Vermiform appendix (tissue), 1 donor: ENCODE measurements around the gene TRMT61B.

DNA sequence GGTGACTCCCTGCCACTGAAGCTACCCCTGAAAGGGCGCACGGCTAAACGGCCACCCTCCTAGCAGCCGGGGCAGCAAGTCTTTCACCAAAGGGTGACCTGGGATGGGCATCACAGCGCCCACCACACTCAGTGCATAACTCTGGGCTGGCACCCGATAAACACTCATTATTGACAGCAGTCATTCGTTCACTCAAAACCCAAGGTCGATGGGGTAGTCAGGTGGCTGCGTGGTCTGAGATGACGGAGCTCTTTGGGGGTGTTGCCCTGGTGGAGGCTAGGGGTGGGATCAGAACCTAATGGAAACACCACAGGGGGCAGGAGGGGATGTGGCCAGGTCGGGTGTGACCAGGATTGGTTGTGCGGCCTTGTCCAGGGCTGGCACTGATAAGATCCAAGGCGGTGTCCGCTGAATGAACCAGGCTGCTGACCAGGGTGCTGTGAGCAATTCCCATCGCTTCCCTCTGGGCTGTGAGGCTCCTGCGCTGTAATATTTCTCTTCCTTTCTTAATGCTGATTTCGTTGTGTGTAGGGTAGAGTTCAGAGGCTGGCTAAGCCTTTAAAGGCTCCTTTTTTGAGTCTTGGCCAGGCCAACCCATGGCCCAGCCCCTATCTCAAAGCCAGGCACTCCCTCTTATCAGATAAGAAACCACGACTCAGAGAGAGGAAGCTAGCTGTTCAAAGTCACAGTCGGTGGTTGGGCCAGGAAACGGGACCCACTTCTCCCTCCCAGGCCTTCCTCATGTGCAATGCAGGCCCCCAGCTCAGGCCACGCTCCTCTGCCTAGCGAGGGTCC, 26.2 kb upstream of the FOSL2 start:
- PRO-cap, result bidirectional peak, plus-strand start at position 688 of the sequence, minus-strand start at position 465 of the sequence

DNA sequence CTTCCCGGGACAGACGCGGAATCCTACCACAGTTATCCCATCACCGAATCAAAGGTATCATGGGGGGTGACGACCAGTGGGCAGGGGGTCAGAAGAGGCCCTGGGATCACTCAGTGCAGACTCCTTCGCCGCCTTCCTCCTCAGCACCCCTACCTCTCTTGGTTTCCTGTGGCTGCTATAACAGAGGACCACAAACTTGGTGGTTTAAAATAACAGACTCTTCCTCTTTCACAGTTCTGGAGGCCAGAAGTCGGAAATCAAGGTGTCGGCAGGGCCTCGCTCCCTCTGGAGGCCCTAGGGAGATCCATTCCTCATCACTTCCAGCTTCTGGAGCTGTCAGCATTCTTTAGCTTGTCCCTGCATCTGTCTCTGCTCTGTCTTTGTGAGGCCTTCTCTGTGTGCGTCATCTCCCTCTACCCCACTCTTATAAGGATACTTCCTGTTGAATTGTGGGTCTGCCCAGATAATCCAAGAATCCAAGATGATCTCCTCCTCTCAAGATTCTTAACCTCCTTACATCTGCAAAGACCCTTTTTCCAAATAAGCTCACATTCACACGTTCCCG, 13.6 kb upstream of the FOSL2 start:
- PRO-cap, result no peak

DNA sequence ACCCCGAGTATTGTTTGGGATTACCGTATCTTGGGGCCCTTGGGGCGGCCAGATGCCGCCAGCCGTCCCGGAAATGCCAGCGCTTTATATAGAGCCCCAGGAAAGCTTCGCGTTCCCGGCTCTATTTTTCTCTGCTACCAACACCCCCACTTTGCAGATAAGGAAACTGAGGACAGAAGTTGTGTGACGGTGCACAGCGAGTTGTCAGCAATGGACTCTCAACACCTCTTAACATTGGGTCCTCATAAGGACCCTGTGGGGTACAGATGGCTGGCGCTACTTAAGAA, 1.5 kb upstream of the FOSL2 start:
- PRO-cap, result no peak

DNA sequence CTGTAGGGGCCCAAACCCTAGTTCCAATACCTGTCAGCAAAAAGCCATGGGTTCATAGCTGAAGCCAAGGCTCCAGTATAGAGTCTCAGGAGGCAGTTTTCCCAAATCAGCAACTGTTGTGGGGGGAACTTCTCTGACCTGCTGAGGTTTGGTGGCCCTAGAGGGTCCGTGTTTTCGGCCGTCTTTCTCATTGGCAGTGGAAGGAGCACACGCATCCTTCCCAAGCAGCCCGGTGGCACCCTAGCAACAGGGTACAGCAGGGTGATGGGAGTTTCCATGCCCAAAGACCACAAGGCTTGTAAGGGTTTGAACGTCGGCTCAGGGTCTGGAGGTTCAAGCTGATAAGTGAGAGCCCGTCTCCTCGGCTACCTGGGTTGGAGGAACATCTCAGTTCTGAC, 6.6 kb downstream of the FOSL2 start:
- PRO-cap, result no peak

DNA sequence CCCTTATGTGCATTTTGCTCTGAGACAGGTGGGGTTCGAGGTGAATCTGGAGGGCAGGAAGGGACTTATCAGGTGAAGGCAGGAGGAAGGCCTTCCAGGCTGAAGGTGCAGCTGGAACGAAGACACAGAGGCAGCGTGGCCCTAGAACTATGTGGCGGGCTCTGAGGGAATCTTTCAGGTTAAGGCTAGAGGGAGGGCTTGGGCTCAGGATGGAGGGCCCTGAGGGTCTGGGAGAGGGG, 24.9 kb upstream of the PLB1 start:
- PRO-cap, result no peak

- PRO-cap, result no peak
These were observed 24.6 kb upstream of the PLB1 start for GRCh38 chr2:28471256-28471605.

GRCh38 chr2:28613036-28613790, 117.4 kb downstream of the PLB1 start:
- PRO-cap, result no peak

DNA sequence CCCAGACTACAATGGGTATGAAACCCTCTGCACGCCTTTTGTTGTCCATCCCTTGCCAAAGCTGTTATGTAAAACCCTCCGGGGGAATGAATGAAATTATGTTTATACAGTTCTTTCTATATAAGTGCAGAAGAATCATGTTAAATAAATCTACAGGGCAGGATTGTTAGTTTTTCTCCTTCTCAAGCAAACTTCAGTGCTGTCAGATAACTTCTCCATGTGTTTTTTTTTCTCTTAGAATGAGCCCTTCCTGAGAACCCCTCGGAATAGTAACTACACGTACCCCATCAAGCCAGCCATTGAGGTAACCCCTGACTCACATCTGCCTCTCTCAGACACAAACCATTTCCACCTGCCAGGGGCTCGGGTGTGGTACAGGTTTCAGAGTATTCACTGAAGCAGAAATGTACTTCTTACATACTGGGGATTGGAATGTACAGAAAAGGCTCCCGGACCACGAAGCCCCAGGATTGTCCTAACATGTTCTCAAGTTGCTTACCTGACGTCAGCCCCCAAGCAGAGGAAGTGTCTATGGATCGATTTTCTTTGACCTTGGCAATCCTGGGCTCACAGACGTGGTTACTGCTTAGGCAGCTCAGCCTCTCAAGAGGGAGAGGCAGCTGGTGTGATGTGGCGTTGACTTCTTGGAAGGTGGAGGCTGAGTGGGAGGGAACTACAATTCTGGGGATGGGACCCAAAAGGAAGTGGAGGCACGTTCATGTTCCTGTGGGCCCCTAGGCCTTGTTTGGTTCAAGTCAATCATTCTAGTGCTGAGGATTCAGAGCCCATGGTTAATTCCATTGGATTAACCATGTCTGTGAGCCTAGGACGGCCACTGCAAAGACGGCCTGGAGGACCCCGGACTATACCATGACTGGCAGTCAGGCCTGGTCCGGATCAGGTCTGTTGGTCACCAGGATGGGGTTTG, 118.2 kb downstream of the PLB1 start:
- PRO-cap, result bidirectional peak, plus-strand start at position 346 of the sequence, minus-strand start at position 301 of the sequence

DNA sequence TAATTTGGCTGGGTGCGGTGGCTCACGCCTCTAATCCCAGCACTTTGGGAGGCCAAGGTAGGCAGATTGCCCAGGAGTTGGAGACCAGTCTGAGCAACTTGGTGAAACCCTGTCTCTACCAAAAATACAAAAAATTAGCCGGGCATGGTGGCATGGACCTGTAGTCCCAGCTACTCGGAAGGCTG, 127.8 kb downstream of the PLB1 start:
- PRO-cap, result bidirectional peak, plus-strand start at position 64 of the sequence, minus-strand start outside the sequence

GRCh38 chr2:28664081-28664921, 87.3 kb upstream of the PPP1CB start:
- PRO-cap, result no peak

DNA sequence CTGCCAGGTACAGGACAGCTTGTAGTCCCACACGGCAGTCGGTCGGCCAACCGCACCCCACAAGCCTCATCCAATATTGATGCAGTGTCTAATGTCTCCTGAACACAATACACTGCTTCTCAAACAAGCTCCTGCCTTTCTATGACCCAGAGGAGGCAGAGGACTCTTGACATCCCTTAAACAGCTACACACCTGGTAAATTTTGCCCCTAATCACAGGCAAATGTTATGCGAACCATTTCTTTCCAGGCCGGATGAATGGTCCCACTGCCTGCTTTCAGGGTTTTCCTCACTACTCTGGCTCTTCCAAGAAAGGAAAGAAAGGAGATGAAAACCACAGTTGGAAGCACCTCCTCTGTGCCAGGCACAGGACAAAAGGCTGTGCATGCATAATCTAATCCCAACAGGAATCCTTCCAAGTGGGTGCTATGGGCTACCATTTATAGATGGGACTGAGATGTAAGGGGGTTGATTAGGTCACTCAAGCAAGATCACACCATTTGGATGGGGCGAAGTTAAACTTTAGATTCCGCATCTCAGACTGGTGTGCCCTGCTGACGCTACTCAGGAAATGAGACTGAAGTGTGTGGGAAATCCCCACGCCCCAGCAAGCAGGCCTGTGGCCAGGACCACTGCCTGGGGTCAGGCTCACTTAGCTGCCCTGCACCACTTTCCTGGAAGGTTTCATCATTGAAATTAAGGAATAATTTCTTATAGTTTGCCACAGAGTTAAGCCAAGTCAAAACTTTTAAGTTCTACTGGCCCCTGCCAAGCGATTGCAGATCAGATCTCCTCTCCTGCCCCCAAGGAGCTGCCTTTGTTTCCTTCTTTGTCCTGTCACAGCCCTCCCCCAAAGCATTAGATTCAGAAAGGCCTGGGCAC, 70.6 kb upstream of the PPP1CB start:
- PRO-cap, result no peak

DNA sequence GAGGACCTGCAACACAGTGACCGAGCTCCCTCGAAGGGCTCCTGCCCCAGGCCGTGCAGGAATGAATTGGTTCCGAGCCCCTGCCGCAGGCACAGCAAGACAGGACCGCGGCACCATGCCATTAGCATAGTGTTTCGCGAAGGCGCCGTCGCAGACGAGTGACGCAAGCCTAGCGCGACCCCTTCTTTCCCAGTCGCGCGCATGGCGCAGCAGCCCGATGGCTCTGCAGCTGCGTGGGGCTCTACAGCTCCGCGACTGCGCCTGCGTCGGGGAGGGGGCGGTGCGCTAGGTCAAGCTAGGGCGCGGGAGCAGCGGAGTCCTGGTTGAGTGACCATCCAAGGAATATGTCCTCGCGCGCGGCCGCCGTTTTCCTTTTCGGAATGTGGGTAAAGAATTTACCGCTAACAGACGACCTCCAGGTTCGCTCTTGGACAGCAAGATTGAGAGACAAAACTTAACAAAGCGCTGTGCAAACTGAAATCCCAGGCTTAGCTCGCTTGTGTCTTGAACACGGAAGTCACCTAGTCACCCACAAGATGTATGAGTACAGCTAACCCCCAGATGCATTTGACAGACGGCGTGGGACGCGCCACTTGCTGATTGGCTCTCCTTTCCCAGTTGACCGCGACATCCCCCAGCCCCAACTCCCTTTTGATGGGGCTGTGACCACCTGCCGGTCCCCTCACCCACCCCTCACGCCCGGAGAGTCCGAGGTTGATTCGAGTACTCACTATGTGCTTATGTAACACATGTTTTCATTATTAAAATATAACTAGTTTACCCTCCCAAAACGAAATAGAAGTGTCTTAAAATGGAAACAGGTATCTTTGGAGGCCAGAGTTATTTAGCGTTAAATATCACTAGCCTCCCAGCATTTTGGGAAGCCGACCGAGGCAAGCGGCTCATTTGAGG, at the start of gene TRMT61B:
TRMT61B (minus strand) TSS at position 160 of the 912 bp plus-strand sequence.
- PRO-cap, result bidirectional peak, plus-strand start at position 272 of the sequence, minus-strand start at position 160 of the sequence; bidirectional peak, plus-strand start at position 570 of the sequence, minus-strand start at position 510 of the sequence

DNA sequence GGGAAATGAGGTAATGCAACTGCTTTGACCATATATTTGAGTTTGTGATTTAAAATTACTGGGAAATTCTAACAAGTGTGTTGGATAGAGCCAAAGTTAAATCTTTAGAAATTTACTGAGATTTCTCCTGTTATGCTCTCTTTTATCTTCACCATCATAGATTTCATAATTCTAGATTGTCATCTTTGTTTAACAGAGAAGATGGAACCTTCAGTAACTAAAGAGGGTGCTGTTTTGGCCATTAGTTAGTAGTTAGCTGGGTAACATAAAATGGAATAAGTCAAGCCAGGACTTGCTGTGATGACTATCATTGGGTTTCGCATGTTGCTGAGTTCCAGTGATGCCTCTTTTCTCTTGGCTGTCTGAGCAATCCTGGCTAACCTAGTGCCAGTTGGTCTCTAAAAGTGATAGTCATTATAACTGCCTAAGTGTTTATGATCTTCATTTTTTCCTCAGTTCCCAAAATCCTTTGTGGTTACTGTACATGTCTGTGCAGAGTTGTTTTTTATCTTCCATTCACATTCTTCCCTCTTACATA, 33.3 kb downstream of the WDR43 start:
- PRO-cap, result no peak

- PRO-cap, result no peak
These were observed 19.4 kb downstream of the TOGARAM2 start for GRCh38 chr2:29000512-29000802.

- PRO-cap, result no peak
These were observed 15.1 kb downstream of the CLIP4 start for GRCh38 chr2:29130256-29130872.

DNA sequence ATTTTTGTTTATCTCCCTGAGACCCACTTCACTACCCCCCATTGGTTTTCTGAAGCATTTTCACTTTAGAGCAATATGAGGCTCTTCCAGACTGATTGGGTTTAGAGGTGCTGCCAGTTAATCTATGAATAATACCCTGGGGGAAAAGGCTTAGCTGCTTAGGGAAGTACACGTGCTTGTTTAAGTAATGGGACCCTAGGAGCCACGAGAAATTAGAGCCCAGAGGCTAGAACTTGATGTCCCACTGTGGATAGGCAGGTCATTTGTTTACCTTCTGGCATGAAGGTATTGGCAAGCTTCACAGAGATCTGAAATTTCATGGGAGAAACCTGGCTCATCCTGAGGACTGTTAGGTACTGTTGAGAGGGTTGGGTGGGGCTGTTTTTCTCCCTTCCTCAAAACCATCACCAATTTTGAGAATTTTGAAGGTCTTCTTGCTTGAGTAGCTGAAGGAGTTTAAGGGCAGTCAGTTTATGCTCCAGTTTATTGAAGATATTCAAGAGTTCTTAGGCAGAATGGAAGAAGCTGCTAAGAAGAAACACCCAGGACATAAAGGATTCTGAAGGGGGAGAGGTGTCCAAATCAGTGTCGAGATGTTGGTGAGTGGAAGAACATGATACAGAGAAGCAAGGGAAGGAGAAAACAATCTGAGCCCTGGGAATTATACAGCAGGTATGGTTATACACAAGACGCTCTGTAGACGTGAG, 59.9 kb downstream of the CLIP4 start:
- PRO-cap, result no peak

GRCh38 chr2:30163275-30163648, 16.5 kb downstream of the YPEL5 start:
- PRO-cap, result no peak

- PRO-cap, result no peak
These were observed 35.8 kb downstream of the LBH start for GRCh38 chr2:30267009-30267610.

DNA sequence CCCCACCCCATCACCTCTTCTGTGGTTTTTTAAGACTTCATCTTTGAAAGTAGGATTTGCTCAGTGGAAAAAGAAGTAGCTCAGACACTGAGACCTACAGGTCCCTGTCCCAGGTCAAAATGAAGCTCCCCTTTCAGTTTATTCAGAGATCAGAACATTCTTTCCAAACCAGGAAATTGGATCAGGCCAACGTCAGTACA, 43.1 kb downstream of the LBH start:
- PRO-cap, result no peak

- PRO-cap, result no peak
These were observed 30.0 kb downstream of the CAPN13 start for GRCh38 chr2:30777256-30777672.